Subcutaneous adipose tissue (tissue), 3 donors: Measurements from ENCODE around the gene NT5E.

DNA sequence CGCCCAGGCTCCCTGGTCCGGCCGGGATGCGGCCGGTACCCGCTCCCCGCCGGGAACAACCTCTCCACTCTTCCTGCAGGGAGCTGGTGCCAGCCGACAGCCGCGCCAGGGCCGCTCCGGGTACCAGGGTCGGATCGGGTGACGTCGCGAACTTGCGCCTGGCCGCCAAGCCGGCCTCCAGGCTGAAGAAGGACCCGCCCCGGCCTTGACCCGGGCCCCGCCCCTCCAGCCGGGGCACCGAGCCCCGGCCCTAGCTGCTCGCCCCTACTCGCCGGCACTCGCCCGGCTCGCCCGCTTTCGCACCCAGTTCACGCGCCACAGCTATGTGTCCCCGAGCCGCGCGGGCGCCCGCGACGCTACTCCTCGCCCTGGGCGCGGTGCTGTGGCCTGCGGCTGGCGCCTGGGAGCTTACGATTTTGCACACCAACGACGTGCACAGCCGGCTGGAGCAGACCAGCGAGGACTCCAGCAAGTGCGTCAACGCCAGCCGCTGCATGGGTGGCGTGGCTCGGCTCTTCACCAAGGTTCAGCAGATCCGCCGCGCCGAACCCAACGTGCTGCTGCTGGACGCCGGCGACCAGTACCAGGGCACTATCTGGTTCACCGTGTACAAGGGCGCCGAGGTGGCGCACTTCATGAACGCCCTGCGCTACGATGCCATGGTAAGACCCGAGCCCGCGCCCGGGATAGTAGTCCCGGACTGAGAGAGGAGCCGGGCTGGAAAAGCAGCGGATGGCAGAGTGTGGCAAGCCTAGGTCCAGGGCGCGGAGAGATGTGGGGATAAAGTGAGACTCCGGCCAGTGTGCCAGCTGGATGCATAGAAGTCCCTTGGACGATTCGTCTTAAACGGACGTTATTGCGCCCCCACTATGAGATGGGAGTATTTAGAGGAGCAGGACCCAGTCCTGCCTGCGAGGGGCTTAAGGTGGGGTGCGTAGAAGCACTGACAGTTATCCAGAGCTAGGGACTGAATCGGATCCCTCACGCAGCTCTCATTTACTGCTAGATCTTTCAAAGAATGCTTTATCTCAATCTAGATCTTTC lies at the start of gene NT5E:
TSS of gene NT5E (plus strand) at position 267 of the 1,044 bp plus-strand sequence.
- PRO-cap: bidirectional peak, plus-strand start at position 267 of the sequence, minus-strand start at position 143 of the sequence; bidirectional peak, plus-strand start at position 872 of the sequence, minus-strand start at position 839 of the sequence
- RAMPAGE, long total RNA, 3 experiments: start-site peak on the plus strand in 1 of 3 experiments, centred at position 298 of the sequence, 142 reads per replicate

DNA sequence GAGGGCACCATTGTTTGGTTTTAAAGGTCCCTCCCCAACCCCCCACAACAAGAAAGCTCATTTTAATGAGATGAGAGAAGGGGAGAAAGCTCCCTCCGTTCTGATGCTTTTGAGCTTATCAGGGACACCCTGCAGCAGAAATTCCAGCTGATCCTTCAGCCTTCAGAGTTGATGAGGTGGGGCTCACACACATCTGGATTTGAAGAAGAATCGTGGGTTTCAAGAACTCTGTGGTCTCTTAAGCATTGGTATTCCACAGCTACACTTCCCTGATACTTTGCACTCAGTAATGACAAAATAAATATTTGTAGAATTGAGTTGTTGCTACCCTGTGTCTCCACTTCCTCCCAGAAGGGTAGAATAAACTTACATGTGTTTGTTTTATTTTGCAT lies 2.0 kb downstream of the NT5E start:
- PRO-cap: no peak
- RAMPAGE, long total RNA, 3 experiments: no peak in any of the 3 experiments

DNA sequence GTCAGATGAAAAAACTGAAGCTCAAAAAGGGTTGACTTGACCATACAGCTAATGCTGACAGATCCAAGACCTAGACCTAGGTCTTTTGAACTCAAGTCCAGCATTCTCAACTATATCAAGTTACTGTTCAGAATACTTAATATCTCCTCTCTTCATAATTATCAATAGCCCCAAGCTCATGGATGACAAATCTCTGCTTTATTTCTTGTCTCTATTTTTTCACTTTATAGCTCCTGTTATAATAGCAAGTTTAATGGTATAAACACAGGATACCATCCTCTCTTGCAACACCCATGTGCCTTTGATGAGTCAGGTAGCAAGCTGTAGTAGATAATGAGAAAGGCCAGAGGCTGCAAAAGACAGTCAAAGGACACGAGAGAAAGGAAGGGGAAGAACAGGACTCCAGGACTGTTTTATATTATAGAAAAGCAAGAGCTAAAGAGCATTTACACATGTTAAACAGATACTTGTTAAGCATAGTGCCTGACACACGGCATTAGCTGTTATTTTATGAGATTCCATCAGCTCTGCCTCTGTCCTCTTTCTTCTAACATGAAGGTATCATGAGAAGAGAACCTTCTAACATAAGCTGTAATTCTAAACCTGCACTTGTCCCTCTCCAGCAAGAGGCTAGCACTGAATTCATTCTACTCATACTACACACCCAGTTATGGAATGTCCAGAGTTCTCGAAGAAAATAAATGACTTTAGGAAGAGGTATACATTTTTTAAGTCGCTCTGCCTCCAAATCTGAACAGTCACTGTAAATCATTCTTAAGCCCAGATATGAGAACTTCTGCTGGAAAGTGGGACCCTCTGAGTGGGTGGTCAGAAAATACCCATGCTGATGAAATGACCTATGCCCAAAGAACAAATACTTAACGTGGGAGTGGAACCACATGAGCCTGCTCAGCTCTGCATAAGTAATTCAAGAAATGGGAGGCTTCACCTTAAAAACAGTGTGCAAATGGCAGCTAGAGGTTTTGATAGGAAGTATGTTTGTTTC lies 44.9 kb downstream of the NT5E start:
- PRO-cap: no peak
- RAMPAGE, long total RNA, 3 experiments: no peak in any of the 3 experiments

GRCh38 chr6:85551306-85551688 lies 42.4 kb downstream of the SNX14 start:
- PRO-cap: no peak
- RAMPAGE, long total RNA, 3 experiments: no peak in any of the 3 experiments

- PRO-cap: no peak
- RAMPAGE, long total RNA, 3 experiments: no peak in any of the 3 experiments
These were observed 19.1 kb upstream of the SNX14 start for GRCh38 chr6:85612682-85613173.

DNA sequence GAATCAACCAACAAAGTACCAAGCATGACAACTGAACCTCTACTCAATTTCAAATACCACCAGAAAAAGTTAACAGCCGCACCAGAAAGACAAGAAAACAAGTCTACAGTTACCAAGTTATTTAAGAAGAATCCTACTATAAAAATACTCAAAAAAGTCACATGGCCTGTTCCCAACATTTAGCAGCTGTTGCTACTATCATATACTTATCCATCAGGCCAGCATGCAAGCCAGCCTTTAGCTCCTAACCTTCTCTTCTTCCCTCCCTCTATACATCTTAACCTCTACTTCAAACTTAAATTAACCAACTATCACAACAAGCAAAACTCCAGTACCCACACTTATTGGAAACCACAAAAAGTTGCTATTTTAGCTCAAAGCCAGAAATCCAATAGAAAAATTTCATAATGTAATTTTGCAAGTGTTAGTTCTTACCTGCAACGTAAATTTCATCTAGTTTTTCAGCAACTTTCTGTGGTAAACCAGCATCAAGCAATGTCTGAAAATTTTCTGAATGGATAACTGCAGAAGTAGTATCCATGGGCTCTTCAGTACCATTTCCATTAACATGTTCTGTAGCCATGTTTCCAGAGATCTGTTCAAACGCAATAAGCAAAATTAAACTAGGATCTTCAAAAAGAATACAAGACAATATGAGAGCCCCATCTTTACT lies 1.7 kb downstream of the SYNCRIP start:
- PRO-cap: no peak
- RAMPAGE, long total RNA, 3 experiments: no peak in any of the 3 experiments

DNA sequence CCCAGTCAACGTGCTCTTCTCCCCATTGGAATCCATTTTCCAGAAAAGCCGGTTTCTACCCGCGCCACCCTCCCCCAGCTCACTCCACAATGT lies 178 bp downstream of the SYNCRIP start:
- PRO-cap: no peak
- RAMPAGE, long total RNA, 3 experiments: no peak in any of the 3 experiments

GRCh38 chr6:87260795-87261297 lies 61.5 kb upstream of the SMIM8 start:
- PRO-cap: no peak
- RAMPAGE, long total RNA, 3 experiments: no peak in any of the 3 experiments

DNA sequence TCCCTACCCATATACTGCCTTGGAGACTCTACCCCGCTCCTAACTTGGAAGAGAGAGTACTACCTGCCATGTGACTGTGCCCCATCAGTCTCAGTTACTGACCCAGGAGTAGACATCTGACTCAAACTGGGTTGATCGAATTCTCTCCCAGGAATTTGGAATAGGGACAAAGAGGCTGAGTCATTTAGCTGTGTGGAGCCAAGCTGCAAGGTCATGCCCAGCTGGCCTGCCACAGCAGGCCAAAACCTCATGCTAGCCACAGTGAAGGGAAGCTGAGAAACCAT lies 21.1 kb upstream of the AKIRIN2 start:
- PRO-cap: no peak
- RAMPAGE, long total RNA, 3 experiments: no peak in any of the 3 experiments

DNA sequence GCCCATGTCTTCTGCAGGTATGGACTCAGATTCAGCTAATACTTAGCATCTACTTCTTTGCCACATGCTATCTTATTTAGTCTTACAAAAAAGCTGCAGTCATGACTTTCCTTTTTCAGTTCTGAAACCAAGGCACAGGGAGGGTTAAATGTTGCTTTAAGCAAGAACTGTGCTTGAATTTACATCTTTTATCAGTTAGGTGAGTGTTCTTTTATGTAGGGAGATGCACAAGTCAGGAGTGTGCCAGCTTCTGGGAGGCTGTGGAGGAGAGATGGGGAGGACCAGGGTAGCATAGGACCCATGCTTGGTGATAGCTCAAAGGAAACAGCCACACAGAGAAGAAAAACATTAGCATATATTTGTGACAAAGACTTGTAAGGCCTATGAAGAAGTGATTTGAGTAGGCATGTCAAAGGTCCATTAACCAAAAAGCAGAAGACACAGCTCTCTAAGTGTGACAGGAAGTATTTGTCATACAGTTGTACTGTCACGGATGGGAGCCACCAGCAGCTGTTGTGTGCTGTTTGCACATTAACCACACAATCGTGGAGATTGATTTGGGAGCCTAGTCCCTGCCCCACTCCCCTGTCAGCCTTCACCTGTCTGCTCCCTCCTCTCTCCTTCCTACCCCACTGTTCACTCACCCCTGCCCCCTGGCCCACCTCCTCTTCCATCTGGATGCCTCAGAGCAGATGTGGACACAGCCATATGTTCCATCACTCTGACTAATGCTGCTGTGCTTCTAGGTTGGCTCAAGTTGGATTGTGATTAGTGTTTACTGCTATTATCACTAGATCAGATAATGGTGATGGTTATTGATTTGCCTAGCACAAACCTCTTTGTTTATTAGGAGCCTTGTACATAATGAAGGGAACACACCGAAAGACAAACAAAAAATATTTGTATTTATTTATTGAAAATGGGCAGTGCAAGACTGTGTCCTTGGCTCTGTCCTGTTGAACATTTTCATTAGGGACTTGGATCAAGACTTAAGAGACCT lies 124.8 kb upstream of the SPACA1 start:
- PRO-cap: no peak
- RAMPAGE, long total RNA, 3 experiments: no peak in any of the 3 experiments

DNA sequence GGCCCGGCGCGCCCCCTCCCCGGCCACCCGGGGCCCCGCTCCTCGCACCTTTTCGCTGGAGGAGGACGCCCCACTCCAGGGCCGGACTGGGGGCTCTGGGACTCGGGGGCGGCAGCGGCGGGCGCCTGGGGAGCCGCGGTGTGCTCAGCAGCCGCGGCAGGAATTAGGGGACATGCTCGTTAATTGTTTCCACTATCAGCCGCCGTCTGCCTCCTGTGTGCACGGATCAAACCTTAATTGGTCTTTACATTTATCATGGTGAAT lies 927 bp upstream of the CNR1 start:
- PRO-cap: bidirectional peak, plus-strand start at position 89 of the sequence, minus-strand start outside the sequence
- RAMPAGE, long total RNA, 3 experiments: no peak in any of the 3 experiments

DNA sequence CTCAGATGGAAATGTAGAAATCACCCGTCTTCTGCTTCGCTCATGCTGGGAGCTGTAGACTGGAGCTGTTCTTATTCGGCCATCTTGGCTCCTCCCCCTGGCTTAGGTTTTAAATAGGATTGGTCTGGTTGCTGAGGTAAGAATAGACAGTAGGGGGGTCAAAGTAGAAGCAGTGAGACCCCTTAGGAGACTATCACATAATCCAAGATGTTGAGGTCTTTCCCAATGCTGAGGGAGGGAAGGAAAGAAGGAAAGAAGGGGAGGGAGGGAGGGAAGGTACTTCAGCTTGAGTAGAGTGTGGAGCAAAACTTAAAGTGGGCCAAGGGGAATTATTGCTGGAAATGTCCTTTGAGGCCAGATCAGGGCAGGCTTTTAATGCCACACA lies 361.1 kb upstream of the CNR1 start:
- PRO-cap: no peak
- RAMPAGE, long total RNA, 3 experiments: no peak in any of the 3 experiments

DNA sequence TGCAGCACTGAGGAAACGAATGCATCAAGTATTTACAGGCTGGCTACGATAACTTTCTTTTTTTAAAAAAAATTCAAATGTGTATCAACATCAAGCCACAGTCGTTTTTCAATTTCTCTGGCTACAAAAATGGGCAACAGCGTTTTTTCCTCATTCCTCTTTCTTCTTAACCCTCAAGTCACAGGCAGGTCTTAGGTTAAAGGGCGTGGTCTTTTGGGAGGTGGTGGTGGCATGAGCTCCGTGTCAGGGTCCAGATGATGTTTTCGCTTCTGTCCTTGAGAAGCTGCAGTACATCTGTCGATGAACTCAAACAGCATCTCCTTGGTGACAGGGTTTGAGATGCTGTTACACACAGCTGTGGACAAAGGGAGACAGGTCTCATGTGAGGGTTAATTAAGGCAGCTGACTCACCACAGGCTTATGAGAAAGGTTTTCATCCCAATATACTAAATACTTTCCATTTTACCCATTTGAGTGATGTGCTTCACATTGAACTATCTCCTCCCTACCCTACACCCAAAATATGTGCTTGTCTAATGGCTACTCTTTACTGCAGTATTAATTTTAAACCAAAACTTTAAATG lies 350.8 kb downstream of the RNGTT start:
- PRO-cap: no peak
- RAMPAGE, long total RNA, 3 experiments: no peak in any of the 3 experiments

GRCh38 chr6:88864965-88865411 lies 98.4 kb downstream of the RNGTT start:
- PRO-cap: no peak
- RAMPAGE, long total RNA, 3 experiments: no peak in any of the 3 experiments

GRCh38 chr6:89034330-89035118 lies 46.0 kb upstream of the PNRC1 start:
- PRO-cap: unidirectional peak, plus-strand start at chr6:89034914
- RAMPAGE, long total RNA, 3 experiments: no peak in any of the 3 experiments

DNA sequence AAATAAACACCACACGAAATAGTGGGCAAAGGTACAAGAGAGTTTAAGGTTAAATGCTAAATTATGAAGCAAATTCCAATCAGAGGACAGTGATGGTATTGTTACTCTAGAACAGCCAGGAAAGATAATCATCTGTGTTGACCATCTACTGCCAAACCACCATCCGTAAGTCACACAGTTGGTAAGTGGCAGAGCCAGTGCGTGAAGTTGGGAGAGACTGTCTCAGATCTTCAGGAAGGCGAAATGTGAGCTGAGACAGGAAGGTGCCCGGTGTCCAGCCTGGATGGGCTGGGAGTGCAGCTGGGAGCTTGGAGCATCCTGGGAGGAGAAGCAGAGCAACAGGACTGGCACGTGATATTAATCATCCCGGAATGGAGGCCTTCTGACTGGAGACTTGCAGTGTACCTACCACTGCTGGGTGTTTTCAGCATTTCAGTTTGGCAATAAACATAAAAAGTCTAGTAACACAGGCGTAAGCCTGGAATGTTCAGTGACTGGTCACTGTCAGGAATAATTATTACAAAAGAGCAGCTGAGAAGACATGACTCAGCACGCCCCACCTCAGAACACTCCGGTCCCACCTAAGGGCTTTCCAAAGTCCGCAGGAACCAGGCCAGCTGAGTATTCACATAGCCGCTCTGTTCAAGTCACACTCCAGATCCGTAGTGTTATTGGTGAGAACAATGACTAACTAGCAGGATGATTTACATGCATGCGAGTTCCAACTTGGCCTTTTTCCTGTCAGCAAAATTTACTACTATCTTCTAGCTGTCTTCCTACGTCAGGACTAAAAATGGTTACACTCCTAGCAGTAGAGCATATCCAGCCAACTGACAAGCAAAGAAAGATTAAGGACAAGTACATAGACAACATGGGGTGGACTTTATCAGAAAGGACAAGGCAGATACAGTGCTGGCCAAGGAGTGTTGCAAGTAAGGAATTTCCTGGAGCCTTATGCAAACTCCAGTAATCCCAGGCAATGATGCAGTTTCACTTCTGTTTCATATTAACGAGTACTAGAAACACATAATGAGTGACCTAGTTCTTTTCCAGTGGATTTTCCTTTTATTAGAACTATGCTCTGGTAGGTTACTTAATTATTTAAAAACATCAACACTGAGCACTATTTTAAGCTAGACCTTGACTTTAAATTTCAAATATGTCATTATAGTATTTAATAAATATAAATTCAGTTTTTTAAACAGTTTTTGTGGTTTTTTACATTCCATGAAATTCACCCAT lies 45.0 kb upstream of the PNRC1 start:
- PRO-cap: unidirectional peak, minus-strand start at position 247 of the sequence; bidirectional peak, plus-strand start at position 595 of the sequence, minus-strand start at position 296 of the sequence
- RAMPAGE, long total RNA, 3 experiments: no peak in any of the 3 experiments

GRCh38 chr6:89083984-89084961 lies 3.7 kb downstream of the PNRC1 start:
- PRO-cap: no peak
- RAMPAGE, long total RNA, 3 experiments: no peak in any of the 3 experiments

DNA sequence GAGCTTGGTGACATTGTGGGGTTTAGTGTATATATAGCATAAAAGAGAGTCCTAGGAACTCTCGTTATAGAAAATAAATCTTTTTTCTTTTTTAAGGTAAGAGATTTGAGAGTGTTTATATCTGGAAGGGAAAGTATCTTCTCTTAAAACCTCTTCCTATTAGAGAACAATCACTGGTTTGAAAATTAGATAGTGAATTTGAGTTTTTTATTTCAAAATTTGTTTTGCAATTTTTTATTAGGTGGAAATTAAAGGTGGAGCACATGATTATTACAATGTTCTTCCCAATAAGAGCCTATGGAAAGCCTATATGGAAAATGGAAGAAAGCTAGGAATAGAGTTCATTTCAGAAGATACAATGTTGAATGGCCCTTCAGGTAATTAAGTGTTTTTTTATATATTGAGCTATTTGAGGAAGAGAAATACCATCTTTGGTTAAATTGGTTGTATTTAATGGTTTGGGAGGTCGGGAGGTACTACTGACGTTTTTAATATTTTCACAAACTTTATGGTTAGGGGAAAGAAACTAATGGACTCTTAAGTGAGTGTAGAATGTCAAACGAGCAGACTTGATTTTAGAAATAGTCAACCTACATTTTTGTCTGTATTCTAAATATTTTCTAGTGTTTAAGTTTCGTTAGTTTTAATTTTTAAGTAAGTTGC lies 12.4 kb downstream of the PM20D2 start:
- PRO-cap: no peak
- RAMPAGE, long total RNA, 3 experiments: no peak in any of the 3 experiments

DNA sequence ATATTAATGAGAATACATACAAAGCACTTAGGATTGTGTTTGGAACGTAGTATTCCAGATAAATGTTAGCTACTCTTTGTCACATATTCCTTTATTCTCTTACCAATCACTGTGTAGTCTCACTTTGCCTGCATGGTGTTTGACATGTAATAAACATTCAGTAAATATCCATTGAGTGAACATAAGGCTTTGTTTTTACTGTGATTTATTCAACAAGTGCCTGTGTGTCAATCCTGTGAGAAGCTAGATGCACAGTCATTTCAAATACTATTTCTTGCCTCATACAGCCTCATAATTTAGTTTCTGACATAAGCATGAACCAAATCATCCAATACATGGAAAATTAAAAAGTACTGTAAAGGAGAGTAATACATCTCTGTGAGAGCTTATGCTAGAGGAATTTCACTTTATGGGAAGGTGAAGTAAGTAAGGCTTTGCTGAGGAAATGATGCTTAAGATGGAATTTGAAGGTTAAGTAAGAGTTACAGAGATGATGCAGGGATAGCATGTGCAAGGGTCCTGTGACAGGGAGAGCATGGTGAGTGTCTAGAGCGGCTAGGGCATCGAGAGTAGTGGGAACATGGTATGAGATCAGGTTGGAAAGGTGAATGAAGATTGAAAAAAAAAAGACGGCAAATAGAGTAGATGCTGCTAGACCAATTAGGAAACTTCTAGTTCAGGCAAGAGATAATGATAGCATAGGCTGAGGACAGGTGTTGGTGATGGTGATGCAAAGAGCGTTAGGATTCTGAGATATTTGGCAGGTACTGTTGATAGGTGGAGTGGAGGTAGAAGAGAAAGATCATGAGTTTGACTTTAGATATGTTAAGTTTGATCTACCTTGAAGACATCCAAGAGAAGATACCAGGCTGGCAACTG lies 14.8 kb downstream of the PM20D2 start:
- PRO-cap: no peak
- RAMPAGE, long total RNA, 3 experiments: no peak in any of the 3 experiments

GRCh38 chr6:89186526-89186889 lies 30.6 kb downstream of the GABRR1 start:
- PRO-cap: no peak
- RAMPAGE, long total RNA, 3 experiments: no peak in any of the 3 experiments